Suprapubic skin (tissue), 4 donors: Measurements from ENCODE around the gene NDUFAF3.

GRCh38 chr3:46970767-46971202, 5.8 kb downstream of the CCDC12 start:
- PRO-cap, result no peak
- RAMPAGE, long total RNA, 4 experiments, result no peak in any of the 4 experiments

DNA sequence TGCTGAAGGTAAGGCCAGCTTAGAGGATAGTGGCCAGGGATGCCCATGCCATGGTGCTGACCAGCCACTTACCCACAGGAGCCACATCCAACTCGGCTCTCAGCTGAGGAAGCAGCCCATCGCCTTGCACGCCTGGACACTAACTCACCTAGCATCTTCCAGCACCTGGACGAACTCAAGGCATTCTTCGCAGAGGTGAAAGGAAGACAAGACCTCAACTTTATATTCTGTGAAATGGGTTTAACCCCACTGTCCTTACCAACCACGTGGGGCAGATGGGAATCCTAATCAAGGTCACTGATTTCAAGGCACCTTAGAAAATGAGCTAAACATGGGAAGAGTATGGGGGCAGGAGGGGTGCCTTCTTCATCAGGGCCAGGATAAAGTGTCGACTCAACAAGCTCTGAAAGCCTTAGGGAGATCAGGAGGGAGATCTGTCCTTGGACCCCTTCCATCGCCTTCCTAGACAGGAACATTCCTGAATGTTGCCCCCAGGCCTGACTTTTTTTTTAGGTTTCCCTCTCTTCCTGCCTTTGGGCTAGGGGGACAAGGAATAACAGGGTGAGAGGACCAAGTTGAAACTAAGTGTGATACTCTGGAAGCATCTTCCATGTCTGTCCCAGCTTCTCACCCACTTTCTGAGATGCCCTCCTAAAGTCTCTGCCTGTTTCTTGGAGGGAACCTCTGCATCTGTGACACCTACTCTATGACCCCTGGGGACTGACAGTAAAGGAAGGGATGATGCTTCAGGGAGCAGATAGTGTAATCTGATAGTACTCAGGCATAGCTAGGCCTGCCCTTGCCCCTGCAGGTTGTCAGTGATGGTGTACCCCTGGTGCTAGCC, 27.0 kb downstream of the NBEAL2 start:
- PRO-cap, result no peak
- RAMPAGE, long total RNA, 4 experiments, result start-site peak on the plus strand in 1 of 4 experiments, centred at position 602 of the sequence, 49 reads per replicate

DNA sequence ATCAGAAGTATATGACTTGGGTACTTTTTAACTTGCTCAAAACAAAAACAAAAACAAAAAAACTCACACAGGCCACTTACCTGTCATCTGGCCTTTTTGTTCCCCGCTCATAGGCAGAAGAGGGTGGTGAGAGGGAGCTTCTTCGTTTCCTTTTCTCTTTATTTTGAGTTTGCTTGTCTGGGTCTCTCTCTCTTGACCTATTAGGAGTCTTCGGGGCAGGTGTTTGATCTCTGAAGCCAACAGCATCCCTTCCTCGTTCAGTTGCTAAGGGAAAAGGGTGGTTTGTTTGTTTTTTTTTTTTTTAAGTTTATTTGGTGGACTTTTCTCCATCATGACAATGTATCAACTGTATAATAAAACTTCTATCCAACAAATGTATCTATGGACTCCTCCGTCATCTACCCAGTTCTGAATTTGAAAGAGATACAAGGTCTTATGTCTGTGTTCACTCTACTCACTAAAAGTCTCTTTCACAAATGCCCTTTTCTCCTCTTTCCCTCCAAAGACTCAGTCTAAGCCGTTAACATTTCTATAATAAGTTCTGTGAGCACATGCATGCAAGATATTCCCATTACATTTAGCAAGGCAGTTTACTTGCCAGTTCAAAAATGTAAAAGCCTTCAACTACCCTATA, 82.7 kb downstream of the NBEAL2 start:
- PRO-cap, result no peak
- RAMPAGE, long total RNA, 4 experiments, result no peak in any of the 4 experiments

GRCh38 chr3:47188057-47188256, 24.0 kb upstream of the SETD2 start:
- PRO-cap, result no peak
- RAMPAGE, long total RNA, 4 experiments, result no peak in any of the 4 experiments

DNA sequence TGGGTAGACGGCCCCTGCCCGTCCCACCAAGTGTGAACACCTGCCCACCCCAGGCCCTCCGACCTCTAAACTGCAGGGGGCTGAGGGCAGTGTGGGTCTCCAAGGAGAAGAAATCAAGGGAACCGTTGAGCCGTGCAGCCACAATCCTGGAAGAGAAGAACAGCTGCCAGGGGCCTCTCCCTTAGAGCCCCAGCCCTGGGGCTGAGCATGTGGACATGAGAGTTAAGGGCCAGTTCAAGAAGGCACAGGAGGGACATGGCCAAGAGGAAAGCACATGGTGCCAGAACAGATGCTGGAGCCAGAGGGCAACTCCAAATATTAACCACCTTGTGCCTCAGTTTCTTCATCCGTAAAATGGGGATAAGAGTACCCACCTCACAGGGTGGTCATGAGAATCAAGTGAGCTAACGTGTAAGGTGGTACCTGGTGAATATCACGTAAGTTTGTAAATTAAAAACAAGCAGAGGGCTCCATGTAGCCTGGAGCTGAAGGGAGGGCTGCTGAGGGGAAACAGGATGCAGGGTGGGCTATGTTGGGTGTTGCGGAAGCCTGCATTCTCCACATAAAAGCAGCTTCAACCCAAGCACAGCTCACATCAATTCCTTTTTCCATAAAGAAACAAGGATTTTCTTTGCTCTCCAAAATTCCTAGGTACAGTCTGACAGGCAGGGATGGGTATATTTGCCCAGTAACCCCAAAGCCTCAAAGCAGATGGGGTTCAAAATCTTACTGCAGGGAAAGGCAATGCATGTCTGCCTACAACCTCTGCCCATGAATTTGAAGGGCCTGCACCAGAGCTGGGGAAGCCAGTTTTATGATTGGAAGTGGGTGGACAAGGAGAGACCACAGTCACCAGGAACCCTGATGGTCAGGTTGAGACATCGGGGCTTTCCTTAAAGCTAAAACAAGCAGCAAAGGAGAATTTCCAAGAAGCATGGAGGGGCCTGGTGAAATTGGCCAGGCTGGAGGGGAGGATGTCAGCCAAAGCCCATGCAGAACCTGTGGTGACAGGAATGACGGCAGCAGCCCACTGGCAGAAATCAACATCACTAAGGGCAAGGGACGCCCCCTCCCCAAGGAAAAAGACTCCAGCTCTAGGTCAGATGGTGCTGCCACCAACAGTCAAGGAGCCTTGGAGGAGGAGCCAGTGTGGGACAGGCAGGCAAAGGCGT, 34.6 kb downstream of the PTPN23 start:
- PRO-cap, result no peak
- RAMPAGE, long total RNA, 4 experiments, result no peak in any of the 4 experiments

GRCh38 chr3:47850369-47851261, 47.7 kb downstream of the DHX30 start:
- PRO-cap, result no peak
- RAMPAGE, long total RNA, 4 experiments, result no peak in any of the 4 experiments

GRCh38 chr3:47852558-47853036, 49.7 kb downstream of the DHX30 start:
- PRO-cap, result no peak
- RAMPAGE, long total RNA, 4 experiments, result no peak in any of the 4 experiments

DNA sequence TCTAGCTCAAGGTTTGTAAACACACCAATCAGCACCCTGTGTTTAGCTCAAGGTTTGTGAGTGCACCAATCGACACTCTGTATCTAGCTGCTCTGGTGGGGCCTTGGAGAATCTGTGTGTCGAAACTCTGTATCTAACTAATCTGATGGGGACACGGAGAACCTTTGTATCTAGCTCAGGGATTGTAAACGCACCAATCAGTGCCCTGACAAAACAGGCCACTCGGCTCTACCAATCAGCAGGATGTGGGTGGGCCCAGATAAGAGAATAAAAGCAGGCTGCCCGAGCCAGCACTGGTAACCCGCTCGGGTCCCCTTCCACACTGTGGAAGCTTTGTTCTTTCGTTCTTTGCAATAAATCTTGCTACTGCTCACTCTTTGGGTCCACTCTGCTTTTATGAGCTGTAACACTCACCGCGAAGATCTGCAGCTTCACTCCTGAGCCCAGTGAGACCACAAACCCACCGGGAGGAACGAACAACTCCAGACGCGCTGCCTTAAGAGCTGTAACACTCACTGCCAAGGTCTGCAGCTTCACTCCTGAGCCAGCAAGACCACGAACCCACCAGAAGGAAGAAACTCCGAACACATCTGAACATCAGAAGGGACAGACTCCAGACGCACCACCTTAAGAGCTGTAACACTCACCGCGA, 85.2 kb downstream of the DHX30 start:
- PRO-cap, result no peak
- RAMPAGE, long total RNA, 4 experiments, result no peak in any of the 4 experiments

DNA sequence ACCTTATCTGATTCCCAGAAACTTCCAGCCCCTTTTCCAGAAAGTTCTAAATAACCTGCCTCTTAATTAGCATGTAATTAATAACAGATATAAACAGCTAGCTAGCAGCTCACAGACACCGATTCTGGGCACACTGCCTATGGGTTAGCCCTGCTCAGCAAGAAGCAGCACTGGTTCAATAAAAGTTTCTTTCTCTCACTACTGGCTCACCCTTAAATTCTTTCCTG, 54.2 kb downstream of the MAP4 start:
- PRO-cap, result no peak
- RAMPAGE, long total RNA, 4 experiments, result no peak in any of the 4 experiments

DNA sequence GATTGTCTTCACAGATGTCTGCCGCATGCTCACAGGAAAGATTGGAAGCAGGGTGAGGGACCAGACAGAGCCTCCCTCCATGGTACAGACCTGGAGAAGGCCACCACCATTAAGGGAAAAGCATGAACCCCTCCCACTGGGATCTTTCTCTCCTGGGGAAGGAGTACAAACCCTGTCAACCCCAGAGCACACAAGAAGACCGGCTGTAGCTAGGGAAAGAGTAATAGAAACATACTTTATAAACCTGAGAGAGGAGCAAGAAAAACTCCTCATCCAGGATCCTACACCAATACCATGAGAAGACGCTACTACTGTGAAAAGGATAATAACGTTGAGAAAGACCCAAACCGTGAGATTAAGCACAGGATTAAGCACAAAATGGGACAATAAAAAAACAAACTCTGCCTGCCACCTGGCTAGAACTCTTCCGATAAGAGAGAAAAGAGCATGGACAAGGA, 20.2 kb downstream of the MAP4 start:
- PRO-cap, result no peak
- RAMPAGE, long total RNA, 4 experiments, result no peak in any of the 4 experiments

- PRO-cap, result no peak
- RAMPAGE, long total RNA, 4 experiments, result no peak in any of the 4 experiments
These were observed 15.6 kb upstream of the FBXW12 start for GRCh38 chr3:48356314-48356932.

DNA sequence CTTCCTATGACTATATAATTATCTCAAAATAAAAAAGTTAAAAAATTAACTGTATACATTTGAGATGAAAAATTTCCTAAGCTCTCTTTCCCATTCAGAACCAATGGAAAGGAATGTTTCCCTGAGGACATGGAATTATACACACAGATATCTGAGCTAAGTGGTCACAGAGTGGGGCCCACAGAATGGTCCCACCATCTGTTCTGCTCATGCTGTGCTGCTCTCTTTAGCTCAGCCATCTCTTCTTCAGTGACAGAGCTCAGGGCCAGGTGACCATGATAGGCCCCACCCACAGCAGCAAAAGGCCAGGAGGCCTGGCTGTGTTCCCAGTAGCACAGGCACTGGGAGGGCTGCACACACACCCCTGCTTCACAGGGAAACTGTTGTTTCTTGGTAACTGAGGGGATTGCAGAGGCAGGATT, 4.9 kb upstream of the FBXW12 start:
- PRO-cap, result no peak
- RAMPAGE, long total RNA, 4 experiments, result no peak in any of the 4 experiments

DNA sequence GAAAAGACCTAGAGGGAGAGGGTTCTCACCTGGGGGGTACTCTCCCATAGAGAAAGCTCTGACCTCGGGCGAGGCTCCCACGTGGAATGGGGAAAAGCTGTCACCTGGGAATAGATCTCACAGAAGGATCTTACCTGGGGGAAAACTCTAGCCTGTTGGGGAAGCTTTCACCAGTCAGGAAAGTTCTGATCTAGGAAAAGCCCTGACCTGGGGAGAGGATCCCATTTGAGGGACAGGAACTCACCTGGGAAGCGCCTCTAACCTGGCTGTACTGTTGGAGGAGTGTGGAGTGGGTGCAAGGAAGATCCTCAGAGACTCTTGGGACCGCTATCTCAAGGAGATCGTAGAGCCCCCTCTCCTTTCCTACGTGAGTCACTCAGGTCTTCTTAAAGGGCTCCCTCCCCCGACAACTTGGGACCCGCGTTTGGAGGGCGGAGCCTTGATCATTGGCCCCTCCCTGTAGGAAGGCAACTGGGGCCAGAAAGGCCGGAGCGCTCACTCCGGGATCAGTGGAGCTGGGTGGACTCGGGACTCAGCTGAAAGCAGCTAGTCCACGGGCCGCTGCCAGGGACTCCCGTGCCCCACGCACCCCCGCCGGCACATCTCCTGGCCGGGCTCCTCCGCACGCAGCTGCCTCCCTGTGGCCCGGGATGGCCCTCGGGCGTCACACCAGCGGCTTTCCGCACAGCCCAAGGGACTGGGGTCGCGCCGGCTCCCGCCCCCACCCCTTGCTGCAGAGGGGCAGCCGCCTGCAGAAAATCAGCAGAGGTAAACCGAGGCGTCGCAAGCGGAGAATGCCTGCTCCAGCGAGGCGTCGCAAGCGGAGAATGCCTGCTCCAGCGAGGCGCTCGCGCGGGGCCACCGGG, 541 bp downstream of the SLC26A6 start:
- PRO-cap, result unidirectional peak, plus-strand start at position 498 of the sequence
- RAMPAGE, long total RNA, 4 experiments, result no peak in any of the 4 experiments

DNA sequence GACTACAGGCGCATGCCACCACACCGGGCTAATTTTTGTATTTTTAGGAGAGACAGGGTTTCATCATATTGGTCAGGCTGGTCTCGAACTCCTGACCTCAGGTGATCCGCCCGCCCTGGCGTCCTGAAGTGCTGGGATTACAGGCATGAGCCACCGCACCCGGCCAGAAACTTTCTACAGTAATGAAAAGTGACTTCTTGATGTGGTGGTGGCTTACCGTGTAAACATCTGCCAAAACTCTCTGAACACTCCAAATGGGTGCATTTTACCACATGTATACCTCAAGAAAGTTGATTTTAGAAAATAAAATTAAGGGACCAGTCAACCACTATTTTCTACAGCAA, 6.2 kb upstream of the NCKIPSD start:
- PRO-cap, result no peak
- RAMPAGE, long total RNA, 4 experiments, result no peak in any of the 4 experiments

- PRO-cap, result no peak
- RAMPAGE, long total RNA, 4 experiments, result no peak in any of the 4 experiments
These were observed 6.8 kb upstream of the P4HTM start for GRCh38 chr3:48983297-48983676.

- PRO-cap, result bidirectional peak, plus-strand start at chr3:48989885, minus-strand start at chr3:48989736
- RAMPAGE, long total RNA, 4 experiments, result no peak in any of the 4 experiments
These were observed 434 bp upstream of the P4HTM start for GRCh38 chr3:48989619-48989994.

DNA sequence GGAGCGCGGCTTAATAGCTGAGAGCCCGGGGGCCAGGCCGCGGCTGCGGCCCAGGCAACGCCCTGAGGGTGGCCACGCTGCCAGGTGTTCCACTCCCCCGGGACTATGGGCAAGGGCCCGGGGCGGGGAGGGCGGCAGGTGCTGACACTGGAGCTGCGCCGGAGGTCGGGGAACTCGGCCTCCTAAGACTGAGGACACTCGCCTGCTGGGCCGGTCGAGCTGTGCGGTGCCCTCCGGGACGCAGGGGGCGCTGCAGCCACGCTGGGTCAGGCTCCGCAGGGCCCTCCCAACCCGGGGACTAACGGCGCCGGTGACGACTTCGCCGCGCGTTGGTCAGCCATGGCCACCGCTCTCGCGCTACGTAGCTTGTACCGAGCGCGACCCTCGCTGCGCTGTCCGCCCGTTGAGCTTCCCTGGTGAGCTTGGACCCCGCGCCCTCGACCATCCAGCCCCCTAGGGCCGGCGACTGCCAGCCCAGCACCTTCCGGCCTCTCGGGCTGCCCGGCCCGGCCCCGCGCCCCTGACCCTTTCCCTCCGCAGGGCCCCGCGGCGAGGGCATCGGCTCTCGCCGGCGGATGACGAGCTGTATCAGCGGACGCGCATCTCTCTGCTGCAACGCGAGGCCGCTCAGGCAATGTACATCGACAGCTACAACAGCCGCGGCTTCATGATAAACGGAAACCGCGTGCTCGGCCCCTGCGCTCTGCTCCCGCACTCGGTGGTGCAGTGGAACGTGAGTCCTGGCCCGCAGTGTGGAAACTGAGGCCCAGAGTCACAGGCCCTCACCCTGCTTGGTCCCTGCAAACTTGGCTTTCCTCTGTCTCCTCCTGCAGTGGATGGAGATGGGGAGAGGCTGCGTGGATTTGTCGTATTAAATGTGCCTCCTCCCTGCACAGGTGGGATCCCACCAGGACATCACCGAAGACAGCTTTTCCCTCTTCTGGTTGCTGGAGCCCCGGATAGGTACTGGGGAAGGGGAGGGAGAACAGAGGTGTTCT, at the start of gene NDUFAF3:
NDUFAF3 (plus strand) TSS at position 316 of the 998 bp plus-strand sequence.
- PRO-cap, result unidirectional peak, plus-strand start at position 106 of the sequence; bidirectional peak, plus-strand start at position 294 of the sequence, minus-strand start at position 190 of the sequence
- RAMPAGE, long total RNA, 4 experiments, result start-site peak on the plus strand in 1 of 4 experiments, centred at position 315 of the sequence, 160 reads per replicate

DNA sequence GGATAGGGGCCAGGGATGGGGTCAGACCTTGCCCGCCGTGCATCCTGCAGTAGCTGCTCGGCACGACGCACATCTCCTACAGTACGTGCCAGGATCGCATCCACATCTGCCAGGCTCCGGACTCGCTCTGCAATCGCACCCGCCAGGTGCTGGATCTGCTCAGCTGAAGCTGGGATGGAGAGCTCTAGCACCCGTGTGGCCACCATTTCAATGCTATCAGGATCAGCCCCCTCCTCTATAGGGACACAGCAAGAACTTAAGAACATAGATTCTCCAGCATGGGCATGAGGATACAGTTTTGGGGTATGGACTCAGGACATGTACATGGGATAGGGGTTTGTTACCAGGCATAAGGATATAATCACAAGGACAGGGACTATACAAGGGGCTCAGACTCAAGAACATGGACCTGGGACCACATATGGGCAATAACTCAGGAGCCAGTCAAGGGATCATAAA, 1.5 kb upstream of the USP19 start:
- PRO-cap, result no peak
- RAMPAGE, long total RNA, 4 experiments, result start-site peak on the minus strand in 2 of 4 experiments, centred at positions 119 to 140 of the sequence, 72 to 211 reads per replicate

- PRO-cap, result no peak
- RAMPAGE, long total RNA, 4 experiments, result no peak in any of the 4 experiments
These were observed 9.6 kb downstream of the C3orf84 start for GRCh38 chr3:49182076-49182489.

DNA sequence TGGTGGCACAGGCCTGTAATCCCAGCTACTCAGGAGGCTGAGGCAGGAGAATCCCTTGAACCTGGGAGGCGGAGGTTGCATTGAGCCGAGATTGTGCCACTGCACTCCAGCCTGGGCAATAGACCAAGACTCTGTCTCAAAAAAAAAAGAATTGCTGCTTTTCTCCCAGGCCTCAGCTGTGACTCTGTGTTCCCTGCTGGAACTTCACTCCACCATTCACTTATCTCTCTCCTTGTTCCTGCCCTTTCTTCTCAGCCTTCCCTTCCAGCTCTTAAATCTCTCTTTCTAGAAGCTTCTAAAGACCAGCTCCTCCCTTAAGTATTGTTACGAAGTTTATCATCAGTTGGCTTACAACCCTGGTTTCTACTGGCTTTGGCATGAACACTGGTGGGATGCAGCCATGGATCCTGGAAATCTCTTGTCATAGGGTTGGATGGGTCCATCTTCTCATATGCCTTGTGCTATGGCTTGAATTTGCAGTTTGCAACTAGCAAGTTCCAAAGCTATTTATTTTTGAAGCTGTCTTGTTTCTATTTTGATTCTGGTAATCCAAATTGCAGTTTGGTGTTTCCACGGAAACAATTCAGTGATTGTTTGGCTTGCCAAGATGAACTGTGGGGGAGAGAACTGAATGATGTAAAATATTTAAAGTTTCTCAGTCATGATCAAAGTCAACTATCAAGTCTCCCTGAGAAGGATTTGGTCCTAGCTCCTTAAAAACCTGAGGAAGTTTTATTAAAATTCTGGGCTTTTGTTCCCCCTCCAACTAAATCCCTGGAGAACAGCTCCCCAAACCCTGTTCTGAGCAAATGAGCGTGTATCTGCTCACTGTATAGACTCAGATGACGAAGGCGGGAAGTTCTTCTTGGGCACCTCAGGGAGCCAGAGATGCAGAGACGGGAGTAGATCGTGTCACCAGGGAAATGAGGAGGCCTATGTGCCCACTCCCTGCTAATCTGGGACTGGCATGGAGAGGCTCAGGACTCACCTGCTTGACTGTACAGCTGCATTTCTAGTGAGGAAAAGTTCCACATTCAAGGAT, 10.3 kb downstream of the C3orf62 start:
- PRO-cap, result no peak
- RAMPAGE, long total RNA, 4 experiments, result no peak in any of the 4 experiments